Tibial nerve (tissue), 3 donors: ENCODE measurements around the genes POLE3, RGS3 and KIF12.

GRCh38 chr9:112858839-112859387 is 31.8 kb downstream of the SLC46A2 start:
- PRO-cap: no peak
- RAMPAGE, long total RNA, 3 experiments: no peak in any of the 3 experiments

- PRO-cap: no peak
- RAMPAGE, long total RNA, 3 experiments: no peak in any of the 3 experiments
Measured at GRCh38 chr9:113227942-113228680, 6.8 kb downstream of the SLC31A1 start.

- PRO-cap: bidirectional peak, plus-strand start at chr9:113410707, minus-strand start at chr9:113410374
- RAMPAGE, long total RNA, 3 experiments: start-site peak on the minus strand in 3 of 3 experiments, at chr9:113410058-113410364 at its widest, 14 to 251 reads per replicate
Measured at GRCh38 chr9:113409848-113411030, at the start of gene POLE3. Gene POLE3, minus strand, starts transcription at chr9:113410675.

GRCh38 chr9:113463414-113463850 is at the start of gene RGS3:
Gene RGS3, plus strand, starts transcription at chr9:113463727.
- PRO-cap: no peak
- RAMPAGE, long total RNA, 3 experiments: no peak in any of the 3 experiments

DNA sequence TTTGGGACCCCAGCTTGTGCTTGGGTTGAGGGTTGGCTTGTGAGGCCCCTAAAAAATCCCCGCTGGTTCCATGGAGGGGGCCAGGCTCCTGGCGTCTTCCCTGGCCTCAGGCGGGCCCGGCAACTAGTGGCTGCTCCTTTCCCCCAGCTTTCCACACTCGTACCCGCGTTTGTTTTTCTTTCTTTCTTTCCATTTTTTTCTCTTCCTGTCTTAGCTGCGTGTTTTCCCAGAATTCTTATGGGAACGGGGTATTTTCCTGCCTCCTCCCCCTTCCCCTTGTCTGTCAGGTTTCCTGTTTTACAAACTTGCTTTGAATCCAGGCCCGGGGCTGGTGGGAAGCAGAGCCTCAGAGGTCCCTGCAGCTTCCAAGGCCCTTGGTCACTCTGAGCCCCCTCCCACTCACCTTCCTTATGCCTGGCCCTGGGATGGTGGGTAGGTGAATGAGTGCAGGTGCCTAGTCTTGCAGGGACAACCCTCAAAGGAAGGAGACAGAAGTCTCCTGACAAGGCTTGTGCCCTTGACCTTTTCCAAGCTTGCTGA is 40.3 kb downstream of the RGS3 start:
- PRO-cap: no peak
- RAMPAGE, long total RNA, 3 experiments: no peak in any of the 3 experiments

DNA sequence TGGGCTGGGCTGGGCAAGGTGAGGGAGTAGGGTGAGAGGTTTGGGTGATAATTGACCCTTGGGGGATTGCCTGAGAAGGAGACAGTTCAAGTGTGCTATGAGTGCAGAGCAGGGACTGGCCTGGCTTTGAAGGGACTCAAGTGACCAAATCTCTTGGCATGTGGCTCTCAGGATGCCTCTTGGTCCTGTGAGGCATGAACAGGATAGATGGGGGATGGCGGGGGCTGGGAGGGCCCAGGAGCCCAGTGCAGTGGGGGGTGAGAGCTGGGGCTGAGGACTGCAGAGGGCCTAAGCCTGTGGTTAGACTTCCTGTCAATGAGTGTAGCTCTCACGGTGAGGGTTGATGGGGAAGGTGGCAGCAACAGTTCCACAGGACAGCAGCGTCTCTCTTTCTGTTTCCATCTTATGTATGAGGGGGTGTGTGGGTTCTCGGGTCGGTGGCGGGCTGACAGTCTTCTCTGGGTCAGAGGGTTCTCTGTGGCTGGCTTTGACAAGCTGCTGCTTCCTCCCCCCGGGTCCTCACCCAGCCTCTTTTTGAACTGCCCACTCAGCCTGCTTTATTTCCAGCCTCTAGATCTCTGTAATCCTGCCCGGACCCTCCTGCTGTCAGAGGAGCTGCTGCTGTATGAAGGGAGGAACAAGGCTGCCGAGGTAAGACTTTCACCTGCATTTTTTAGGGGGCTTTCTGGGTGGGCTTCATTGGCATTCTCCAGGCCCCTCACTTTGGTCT is 53.6 kb downstream of the RGS3 start:
- PRO-cap: no peak
- RAMPAGE, long total RNA, 3 experiments: no peak in any of the 3 experiments

GRCh38 chr9:113524464-113525143 is 61.1 kb downstream of the RGS3 start:
- PRO-cap: no peak
- RAMPAGE, long total RNA, 3 experiments: no peak in any of the 3 experiments

- PRO-cap: no peak
- RAMPAGE, long total RNA, 3 experiments: no peak in any of the 3 experiments
Measured at GRCh38 chr9:113571888-113572490, 108.5 kb downstream of the RGS3 start.

GRCh38 chr9:113705845-113706695 is 170.0 kb upstream of the ZNF618 start:
- PRO-cap: no peak
- RAMPAGE, long total RNA, 3 experiments: no peak in any of the 3 experiments

GRCh38 chr9:114077316-114077905 is 689 bp downstream of the AMBP start:
- PRO-cap: no peak
- RAMPAGE, long total RNA, 3 experiments: no peak in any of the 3 experiments

DNA sequence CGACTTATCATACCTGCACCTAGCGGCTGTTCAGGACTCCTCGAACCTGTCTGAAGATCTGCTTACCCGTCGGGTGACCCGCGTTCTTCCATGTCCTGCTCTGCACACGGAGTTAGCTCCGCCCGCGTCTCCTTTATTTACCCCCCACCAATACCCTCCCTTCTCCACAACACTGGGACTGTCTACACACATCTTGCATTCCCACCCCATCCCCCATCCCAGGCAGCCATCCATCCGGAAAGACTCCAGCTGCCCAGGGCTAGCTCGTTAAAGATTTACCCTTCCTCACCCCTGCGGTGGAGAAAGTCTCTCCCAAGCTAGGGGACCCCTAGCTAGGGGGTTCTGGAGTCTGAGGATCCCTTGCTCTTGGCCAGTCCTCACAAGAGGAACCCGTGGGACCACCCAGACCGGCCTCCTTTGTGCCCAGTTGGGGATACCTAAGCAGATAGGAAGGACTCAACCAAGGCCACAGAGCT is at the start of gene KIF12:
KIF12 (minus strand) TSS at position 108 of the 476 bp plus-strand sequence.
- PRO-cap: no peak
- RAMPAGE, long total RNA, 3 experiments: no peak in any of the 3 experiments

- PRO-cap: bidirectional peak, plus-strand start at chr9:114175345, minus-strand start at chr9:114175243
- RAMPAGE, long total RNA, 3 experiments: no peak in any of the 3 experiments
Measured at GRCh38 chr9:114174633-114175854, 19.7 kb downstream of the COL27A1 start.

DNA sequence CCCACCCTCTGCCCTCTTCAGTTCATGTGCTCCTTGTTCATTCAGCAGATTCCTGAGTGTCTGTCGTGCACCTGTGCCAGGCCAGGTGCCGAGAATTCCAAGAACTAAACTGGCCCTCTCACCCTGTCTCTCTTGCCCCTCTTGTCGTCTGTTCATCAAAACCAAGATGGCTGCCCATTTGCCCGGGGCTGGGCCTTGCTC is 65.6 kb upstream of the ORM1 start:
- PRO-cap: no peak
- RAMPAGE, long total RNA, 3 experiments: no peak in any of the 3 experiments

- PRO-cap: no peak
- RAMPAGE, long total RNA, 3 experiments: no peak in any of the 3 experiments
Measured at GRCh38 chr9:114314946-114315329, 8.0 kb upstream of the ORM1 start.

- PRO-cap: no peak
- RAMPAGE, long total RNA, 3 experiments: no peak in any of the 3 experiments
Measured at GRCh38 chr9:114317828-114318653, 4.9 kb upstream of the ORM1 start.

DNA sequence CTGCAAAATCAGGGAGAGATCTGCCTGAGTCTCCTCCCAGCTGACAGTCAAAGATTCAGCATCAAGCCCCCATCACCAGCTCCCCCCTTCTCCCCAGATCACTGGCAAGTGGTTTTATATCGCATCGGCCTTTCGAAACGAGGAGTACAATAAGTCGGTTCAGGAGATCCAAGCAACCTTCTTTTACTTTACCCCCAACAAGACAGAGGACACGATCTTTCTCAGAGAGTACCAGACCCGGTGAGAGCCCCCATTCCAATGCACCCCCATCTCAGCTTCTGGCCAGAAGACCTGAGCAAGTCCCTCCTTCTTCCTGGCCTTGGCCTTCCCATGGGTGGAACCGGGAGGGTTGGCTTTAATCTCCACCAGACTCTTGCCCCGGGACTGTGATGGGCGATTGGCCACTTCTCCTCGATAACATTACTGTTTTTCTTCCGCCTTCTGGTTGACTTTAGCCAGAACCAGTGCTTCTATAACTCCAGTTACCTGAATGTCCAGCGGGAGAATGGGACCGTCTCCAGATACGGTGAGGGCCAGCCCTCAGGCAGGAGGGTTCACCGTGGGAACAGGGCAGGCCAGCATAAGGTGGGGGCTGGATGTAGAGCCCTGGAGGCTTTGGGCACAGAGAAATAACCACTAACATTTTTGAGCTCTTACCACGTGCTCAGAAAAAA is 805 bp downstream of the ORM2 start:
- PRO-cap: no peak
- RAMPAGE, long total RNA, 3 experiments: no peak in any of the 3 experiments

DNA sequence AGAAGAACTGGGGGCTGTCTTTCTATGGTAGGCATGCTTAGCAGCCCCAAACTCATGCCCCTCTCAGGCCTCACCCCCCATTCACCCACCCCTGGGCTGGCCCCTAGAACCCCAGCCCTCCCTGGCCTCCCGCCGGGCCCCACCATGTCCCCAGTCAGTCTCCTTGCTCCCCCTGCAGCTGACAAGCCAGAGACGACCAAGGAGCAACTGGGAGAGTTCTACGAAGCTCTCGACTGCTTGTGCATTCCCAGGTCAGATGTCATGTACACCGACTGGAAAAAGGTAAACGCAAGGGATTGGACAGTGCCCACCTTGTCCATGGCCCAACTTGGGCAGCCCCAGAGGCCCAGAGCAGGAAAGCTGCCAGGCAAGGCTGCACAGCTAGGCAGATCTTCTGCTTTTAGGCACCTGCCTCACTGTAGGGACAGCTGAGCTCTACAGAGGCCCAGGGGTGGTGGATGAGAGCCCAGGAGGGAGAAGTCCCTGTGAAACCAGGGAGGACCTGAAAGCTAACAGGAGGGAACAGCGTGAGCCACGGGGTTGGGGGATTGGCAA is 2.1 kb downstream of the ORM2 start:
- PRO-cap: no peak
- RAMPAGE, long total RNA, 3 experiments: no peak in any of the 3 experiments

DNA sequence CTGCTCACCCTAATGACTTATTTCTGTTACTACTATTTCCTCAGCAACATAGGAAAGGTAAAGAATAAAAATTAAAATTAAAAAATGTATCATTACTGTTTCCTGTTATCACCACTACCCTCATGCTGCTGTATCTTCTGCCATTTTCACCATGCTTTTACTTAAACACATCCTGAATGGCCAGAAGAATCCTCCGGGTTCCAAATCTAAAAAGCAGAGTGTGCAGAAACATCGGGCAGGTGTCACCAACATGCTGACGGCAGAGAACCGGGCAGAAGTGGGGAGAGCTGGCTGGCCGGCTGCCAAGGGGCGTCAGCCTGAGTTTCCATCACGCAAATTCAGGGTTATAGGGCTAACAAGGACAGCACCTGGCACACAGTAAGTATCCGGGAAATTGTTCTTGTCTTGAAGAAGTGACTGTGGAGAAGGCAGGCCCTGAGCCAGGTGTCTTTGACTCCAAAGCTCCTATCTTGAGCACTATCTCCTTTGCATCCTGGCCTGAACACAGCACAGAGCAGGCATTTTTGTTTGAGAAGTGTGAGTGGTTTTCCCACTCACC is 53.1 kb downstream of the WHRN start:
- PRO-cap: no peak
- RAMPAGE, long total RNA, 3 experiments: no peak in any of the 3 experiments

DNA sequence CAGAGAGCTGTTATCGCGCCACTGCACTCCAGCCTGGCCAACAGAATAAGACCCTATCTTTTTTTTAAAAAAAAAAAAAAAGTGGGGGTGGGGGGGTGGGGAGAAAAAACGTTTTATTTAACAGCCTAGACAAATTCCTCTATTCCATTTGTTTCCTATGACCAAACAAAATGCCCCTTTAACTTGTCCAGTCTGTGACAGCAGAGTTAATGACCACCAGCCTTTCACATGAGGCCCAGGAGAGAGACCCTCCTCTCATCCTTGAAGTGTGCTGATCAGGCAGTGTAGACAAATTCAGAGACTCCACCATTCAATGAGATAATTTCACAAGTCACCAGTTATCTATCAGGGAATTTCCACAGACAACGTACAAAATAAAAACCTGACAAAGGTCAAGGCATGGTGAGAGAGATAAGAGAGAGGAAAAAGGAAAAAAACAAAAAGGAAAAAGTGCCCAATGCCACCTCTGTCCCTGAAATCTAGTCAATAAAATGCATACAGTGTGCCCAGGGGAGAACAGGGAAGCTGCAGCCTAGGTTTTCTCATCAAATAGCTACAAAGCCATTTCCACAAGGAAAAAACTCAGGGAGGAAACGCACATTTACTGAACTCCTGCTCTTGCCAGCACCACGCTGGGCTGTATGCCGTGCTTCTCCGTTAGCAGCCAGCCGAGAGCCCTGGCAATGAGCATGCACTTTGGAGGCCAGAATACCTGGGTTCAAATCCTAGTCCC is 11.8 kb downstream of the WHRN start:
- PRO-cap: no peak
- RAMPAGE, long total RNA, 3 experiments: no peak in any of the 3 experiments

DNA sequence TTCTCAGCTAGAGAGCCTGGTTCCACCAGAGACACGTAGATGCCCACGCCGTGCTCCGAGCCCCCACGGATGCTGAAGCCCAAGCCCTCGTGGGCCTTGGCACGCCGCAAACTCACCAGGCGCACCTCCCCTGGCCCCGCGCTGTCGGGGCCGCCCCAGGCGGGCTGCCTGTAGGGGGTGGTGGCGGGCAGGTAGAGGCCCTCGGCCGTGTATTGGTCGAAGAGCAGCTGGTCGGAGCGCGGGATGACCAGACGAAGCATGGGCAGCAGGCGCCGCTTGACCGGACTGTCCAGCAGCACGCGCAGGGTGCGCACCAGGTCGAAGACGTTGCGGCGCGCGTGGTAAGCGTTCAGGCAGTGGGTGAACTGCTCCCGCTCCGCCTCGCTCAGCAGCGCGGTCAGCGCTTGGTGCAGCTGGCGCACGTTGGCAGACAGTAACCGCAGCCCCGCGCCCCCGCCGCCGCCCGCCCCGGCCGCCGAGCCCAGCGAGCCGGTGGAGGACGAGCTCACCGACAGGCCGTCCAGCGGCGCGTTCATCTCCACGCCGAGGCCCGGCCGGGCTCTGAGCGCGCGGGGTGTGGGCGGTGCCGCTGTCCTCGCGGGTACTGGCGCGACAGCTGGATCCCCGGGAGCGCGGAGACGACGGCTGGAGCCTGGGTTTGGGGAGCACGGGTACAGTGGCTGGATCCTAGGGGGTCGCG is 857 bp downstream of the WHRN start:
- PRO-cap: no peak
- RAMPAGE, long total RNA, 3 experiments: no peak in any of the 3 experiments